Metastatic Lung Carcinoma in the Adrenal Gland (tissue), 1 donor: ENCODE data around the genes KCNN1 and RAB3A.

- PRO-cap: no peak
Observed at GRCh38 chr19:17706737-17707152, 12.5 kb upstream of the MAP1S start.

GRCh38 chr19:17860065-17860408, 327 bp downstream of the RPL18A start:
- PRO-cap: unidirectional peak, plus-strand start at chr19:17860132

- PRO-cap: no peak
Observed at GRCh38 chr19:17966765-17967208, at the start of gene KCNN1. Gene KCNN1 (plus strand): TSS chr19:17967107.

DNA sequence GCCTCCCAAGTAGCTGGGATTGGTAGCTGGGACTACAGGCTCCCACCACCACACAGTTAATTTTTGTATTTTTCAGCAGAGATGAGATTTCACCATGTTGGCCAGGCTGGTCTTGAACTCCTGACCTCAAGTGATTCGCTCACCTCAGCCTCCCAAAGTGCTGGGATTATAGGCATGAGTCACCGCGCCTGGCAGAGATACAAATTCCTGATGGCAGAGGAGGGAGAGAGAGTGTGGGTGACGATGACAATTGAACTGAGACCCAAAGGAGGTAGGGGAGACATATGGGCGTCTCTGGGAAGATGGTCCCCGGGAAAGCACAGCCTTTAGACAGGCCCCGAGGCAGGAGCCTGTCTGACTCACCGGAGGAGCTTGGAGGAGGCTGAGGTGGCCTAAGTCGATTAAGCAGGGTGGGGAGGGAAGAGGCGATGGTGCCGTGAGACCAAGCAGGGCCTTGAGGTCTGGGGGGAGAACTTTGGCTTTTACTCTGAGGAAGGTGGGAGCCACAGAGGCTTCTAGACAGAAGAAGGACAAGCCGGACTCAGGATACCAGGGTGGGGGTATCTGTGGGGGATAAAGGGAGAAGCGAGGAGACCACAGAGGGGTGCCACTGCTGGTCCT, 38.2 kb downstream of the ARRDC2 start:
- PRO-cap: no peak

DNA sequence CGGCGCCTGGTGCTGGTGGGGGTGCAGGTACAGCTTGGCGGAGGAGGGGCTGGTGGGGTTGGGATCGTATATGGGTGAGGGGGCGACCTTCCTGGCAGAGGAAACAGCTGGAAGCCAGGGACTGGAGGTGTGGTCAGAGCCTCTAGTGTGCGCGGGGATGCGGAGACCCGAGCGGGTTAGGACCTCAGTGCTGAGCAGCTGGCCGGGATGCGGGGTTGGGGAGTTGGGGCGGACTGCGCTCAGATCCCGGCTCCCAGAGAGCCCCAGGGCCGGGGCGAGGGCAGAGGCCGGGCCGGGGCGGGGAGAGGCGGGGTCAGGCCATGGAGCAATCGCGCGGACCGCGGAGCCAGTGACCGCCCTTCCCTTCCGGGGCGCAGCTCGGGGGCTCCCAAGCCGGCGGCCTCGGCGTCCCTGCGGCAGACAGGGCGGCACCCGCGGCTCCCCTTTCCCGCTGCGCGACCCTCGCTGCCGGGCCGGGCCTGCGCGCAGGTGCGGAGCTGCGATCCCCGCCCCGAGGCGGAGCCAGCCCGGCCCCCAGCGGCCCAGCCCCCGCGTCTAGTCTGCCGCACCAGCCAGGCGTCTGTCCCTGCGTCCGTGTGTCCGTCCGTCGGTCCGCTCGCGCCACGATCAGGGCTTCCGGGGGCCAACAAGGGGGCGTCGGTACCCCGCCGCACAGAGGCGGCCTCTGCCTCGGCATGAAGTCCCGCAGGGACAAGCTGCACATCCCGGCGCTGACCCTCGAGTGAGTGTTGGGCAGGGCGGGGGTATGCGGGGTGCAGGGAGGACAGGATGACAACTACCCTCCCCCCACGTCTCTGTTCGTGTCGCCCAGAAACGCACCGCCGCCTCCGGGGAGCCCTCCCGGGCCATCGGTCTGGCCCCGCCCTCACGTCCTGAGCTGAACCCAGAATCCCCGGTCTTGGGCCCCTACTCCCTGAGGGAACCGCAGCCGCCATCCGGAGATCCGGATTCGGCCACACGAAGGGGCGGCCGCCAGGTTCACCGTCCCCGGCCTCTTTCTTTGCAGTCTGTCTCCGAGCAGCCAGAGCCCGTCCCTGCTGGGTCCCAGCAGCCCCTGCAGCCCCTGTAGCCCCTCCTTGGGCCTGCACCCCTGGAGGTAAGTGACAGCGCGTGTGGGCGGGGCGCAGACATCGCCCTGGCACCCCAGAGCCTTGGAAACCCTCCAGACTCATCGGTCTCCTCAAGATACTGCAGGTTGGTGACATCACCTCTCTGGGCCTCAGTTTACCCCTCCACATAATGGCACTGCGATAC, 12.5 kb downstream of the MAST3 start:
- PRO-cap: bidirectional peak, plus-strand start at position 583 of the sequence, minus-strand start at position 255 of the sequence

DNA sequence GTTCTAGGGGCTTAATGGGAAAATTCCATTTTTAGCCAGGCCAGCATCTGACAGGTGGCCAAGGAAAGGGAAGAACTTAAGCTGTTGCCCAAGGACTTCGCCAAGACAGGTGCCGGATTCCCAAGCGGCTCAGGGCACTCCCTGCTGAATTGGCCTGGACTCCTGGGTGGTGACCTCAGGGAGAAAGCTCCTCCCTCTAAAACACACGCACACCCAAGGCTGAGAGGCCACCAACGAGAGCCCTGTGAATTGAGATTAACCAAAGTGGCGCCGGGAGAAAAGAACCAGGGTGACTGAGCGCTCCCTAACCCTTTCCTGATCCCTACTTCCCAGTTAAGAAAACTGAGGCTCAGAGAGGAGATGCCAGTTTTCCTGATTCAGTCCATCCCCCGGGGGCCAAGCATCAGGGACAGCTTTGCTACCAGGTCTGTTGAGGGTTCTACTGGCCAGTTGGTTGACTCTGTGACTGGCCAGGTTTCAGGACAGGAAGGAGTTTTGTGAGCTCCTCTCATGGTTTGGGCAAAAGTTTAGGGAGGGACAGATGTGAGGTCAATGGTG, 13.4 kb downstream of the MAST3 start:
- PRO-cap: no peak

- PRO-cap: no peak
Observed at GRCh38 chr19:18134258-18135171, 18.4 kb upstream of the PIK3R2 start.

DNA sequence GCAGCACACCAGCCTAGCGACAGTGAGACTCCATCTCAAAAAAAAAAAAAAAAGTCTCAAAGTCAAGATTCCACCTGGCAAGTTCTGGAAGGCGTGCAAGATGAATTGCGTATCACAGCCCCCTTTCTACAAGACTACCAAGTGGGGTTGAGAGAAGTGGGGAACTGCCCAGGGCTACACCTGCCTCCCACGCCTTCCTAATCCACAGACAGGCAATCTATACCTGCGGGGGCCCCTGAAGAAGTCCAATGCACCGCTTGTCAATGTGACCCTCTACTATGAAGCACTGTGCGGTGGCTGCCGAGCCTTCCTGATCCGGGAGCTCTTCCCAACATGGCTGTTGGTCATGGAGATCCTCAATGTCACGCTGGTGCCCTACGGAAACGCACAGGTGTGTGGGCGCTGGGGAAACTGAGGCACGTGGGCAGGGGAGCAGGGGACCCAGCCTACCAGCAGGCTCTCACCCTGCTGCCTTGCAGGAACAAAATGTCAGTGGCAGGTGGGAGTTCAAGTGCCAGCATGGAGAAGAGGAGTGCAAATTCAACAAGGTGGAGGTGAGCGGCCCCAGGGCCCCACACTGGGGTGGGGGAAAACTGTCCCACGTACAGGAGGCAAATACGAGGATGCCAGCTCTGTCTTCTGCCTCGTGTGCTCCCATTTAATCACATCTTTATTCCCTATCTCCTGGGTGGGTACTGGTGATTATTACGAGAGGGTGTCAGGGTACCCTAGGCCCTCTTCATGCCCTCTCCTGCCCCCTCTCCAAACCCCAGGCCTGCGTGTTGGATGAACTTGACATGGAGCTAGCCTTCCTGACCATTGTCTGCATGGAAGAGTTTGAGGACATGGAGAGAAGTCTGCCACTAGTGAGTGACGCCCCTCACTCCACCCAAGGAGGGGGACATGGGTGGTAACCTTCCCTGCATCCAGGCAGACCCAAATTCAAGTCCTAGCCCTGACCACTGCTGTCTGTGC, 1.5 kb downstream of the IFI30 start:
- PRO-cap: no peak

GRCh38 chr19:18191706-18192594, 1.1 kb upstream of the MPV17L2 start:
- PRO-cap: no peak

- PRO-cap: no peak
Observed at GRCh38 chr19:18203016-18203368, 850 bp downstream of the RAB3A start.

GRCh38 chr19:18203586-18204543, at the start of gene RAB3A:
Gene RAB3A (minus strand): TSS chr19:18204042.
- PRO-cap: unidirectional peak, minus-strand start at chr19:18204040; unidirectional peak, plus-strand start at chr19:18204486

DNA sequence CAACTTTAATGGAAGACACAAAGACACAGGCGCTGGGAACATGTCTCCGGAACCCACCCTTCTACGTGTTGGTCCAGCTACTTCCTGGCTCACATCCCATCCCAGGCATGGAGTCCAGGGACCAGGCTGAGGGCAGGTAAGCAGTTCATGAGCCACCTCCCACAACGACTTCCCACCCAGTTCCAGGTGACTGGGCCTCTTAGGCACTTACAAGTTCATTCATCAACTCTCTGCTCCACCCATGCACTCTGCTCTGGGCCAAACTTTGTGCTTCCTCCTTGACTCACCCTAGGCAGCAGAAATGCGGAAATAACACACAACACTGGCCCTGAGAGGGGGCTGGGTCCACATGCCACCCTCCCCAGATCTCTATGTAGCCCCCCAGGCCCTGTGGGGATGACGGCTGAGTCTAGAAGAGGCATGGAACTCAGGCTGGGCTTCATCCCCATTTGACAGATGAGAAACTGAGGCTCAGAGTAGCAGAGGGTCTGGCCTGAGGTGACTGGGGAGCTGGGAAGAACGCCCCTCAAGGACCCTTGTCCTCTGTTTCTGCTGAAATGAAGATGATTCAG, 20.5 kb downstream of the IQCN start:
- PRO-cap: no peak

DNA sequence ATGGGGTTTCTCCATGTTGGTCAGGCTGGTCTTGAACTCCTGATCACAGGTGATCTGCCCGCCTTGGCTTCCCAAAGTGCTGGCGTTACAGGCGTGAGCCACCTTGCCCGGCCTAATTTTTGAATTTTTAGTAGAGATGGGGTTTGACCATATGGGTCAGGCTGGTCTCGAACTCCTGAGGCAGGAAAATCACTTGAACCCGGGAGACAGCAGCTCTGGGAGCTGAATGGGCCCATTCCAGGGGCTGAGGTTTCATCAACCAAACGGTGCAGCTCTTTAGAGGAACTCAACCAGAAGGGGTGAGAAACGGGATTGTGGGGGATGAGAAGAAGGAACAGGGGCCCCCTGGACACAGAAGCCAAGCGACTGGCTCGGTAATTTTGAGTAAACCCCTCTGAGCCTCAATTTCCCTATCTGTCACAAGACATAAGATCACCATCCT, 712 bp downstream of the IQCN start:
- PRO-cap: no peak

- PRO-cap: bidirectional peak, plus-strand start at chr19:18280446, minus-strand start at chr19:18280283
Observed at GRCh38 chr19:18279914-18280535, 1.4 kb downstream of the JUND start.

DNA sequence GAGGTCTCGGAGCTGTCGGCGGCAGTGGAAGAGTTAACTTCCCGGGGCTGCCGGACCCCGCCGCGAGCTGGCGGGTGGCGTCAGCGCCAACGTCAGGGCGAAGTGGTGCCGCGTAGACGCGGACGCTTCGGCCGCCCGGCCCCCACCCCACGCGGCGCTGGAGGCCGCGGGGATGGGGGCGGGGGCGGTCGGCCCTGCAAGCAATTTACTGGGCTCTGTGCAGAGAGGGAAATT, 10.7 kb upstream of the JUND start:
- PRO-cap: bidirectional peak, plus-strand start at position 150 of the sequence, minus-strand start at position 99 of the sequence

- PRO-cap: no peak
Observed at GRCh38 chr19:18346100-18346532, 5.7 kb downstream of the PGPEP1 start.

- PRO-cap: no peak
Observed at GRCh38 chr19:18473447-18473939, 35.6 kb upstream of the ISYNA1 start.

DNA sequence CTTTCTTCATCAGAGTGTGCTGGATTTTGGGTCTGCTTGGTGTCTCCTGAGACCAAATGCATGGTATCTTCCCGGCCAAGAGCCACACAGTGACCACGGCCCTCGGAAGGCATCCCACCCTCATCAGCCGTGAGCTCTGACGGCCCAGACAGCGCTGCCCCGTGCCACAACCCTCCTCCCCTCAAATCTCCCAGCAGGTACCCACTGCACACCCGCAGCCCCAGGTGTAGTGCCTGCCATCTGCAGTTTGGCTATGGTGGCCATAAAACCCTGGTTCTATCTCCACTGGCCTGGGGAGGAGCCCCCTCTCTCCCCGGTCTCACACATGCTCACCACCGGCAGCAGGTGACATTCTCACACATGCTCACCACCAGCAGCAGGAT, 31.3 kb downstream of the ELL start:
- PRO-cap: no peak

DNA sequence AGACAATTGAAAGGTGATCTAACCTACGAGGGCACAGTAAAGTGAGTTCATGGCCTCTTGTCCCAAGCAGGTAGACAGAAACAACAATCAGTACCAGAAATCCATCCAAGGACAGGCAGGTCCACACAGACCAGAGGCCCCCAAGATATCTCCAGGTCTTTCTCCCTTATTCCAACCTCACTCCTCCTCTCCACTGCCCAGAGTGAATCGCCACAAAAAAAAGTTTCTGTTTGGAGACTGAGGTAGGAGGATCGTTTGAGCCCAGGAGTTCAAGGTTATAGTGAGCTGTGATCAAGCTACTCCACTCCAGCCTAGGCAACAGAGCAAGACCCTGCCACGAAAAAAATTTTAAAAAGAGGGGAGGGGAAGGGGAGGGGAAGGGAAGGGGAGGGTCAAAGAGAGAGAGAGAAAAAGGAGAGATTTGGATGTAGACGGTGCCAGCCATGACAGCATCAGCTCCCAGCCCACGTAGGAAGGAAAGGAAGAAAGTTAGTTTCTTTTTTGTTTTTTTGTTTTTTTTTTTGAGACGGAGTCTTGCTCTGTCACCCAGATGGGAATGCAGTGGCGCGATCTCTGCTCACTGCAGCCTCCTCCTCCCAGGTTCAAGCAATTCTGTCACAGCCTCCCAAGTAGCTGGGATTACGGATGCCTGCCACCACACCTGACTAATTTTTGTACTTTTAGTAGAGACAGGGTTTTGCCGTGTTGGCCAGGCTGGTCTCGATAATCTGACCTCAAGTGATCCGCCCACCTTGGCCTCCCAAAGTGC, 27.8 kb downstream of the ELL start:
- PRO-cap: no peak

- PRO-cap: no peak
Observed at GRCh38 chr19:18495159-18495876, 26.6 kb downstream of the ELL start.